Kidney (tissue), 2 donors: ENCODE data around the gene BRI3BP.

DNA sequence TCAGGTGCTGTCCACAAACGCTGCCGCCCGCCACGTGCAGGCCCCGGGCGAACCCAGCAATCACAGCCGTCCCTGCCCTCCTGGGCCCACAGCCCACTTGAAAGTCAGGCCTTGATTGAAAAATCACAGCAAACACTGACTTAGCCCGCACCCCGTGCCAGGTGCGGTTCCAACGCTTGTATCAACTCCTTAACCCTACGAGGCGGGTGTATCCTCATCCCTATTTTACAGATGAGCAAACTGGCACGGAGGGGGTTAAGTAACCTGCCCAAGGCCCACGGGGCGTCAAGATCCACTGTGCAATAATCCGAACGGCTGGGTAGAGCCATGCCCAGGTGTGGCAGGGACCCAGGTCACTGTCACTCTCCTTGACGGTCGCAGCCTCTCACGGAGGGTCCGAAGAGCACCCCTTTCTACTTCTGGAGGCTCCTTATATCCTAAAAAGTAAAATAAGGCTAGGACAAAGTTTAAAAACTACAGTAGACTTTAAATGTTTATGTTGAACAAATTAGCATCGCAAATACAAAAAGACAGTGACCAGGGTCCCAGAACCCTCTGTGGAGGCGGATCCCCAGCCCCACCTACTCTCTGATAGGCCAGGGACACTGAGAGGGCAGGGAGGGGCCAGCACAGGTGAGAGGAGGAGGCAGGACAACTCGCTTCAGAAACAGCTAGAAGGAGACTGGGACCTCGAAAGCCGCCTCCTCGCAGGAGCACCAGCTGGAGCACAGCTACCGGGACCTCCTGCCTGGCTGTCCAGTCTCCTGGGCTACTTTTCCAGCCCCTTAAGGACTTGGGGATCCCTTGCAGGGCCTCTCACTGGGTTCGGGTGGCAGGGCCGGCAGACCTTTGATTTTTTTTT, 788 bp downstream of the DNAH10 start:
- PRO-cap = no peak
- RRBS = 28% methylated on average over 8 of the region's 31 CpGs

DNA sequence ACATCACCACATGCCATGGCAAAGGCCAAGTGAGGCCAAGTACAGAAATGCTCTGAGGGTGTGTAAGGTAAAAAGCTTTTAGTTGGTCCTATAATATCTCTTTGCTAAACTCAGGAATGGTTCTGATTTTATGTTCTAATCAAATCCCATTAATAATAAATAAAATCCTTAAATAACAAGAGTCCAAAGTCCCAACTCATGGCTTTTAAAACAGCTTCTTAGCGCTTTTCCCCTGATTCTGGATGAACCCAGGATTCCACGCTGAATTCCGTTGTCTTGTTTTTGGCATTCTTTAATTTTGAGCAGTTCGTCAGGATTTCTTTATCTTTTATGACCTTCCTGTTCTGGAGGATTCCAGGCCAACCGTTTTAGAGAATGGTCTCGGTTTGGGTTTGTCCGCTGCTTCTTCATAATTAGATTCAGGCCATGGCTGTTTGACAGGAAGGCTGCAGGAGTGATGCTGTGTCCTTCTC, 99.6 kb downstream of the DNAH10 start:
- PRO-cap = no peak
- RRBS = no CpG with 5 or more reads among the region's 7 CpGs

DNA sequence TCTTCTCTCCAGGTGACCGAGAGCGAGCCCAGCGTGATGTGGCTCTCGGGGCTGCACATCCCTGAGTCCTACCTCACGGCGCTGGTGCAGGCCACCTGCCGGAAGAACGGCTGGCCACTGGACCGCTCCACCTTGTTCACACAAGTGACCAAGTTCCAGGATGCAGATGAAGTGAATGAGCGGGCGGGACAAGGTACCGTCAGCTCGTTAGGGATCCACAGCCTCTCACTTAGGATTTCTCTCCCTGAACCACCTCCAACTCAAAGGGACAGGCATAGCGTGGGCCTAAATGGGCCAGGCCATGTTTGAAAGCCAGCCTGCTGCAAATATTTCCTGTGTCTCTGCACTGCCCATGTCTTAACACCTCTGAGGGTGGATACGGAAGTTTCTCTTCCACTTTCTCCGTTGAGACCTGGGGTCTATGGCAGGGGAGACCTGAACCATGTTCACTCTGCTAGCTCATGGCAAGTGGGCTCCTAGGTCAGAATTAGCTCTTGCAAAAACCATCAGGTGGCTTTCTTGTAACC, 39.2 kb downstream of the CCDC92 start:
- PRO-cap = no peak
- RRBS = no CpG with 5 or more reads among the region's 16 CpGs

DNA sequence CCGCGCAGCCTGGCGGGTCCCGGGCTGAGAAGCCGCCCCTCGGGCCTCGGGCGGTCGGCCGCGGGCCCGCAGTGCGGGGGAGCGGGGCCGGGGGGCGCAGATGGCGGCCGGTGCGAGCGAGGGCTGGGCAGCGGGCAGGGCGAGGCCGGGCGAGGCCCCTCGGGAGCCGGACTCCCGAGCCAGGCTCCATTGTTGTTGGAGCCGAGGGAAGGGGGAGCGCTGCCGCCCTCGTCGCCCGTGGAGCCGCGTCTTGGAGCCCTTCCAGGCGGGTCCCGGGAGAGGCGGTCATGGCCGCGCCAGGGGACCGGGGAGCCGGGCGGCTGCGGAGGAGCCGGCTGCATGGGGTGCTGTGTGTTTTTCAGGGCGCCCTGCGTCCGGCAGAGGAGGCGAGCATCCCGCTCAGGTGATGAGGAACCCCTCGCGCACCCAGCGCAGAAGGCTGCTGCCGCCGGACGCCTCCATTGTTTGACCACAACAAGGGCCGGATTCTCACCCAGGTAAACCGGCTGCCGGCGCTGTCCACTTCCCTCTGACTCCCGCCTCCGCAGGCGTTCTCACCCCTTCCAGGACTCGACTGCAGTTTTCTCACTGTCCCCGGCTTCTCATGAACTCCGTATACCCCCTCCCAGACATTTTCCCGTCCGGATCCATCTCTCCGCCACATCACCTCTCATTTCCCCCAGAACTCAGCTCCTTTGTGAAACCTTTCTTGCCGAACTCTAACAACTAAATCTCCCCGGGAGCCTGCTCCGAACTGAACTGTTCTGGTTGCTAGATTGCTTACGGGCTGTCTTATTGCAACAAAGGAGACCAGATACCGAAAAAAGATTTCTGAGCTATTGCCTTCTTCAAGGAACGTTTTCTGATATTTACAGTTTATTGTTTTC, 752 bp downstream of the ZNF664 start:
- PRO-cap = bidirectional peak, plus-strand start at position 288 of the sequence, minus-strand start at position 245 of the sequence; unidirectional peak, minus-strand start at position 531 of the sequence
- RRBS = 2% methylated on average over 45 of the region's 75 CpGs

- PRO-cap = no peak
- RRBS = no CpG with 5 or more reads among the region's 3 CpGs
Observed at GRCh38 chr12:124180531-124180758, 114.4 kb upstream of the RFLNA start.

DNA sequence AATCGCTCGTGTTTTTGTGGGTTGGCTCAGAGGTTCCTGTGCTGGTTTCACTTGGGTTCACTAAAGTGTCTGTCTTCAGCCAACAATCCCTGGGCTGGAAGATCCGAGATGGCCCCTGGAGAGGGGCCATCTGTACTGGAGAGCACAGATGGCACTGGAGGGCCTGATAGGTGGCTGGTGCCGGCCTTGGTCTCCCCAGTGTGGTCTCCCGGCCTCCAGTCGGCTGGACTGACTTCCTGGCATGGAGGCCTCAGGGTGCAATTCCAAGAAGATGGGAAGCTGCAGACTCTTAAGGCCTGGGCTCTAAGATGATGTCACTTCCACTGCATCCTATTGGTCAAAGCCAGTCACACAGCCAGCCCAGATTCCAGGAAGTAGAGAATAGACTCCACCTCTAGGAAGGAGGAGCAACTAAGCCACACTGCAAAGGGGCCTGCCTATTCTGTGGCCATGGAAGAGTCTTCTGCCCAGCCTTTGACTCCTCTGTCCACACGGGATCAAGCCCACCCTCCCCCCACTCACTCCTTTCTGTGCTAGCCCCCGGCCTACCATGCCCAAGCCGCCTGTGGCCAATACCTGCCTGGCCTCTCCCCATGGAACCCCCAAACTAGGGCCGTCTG, 104.0 kb upstream of the RFLNA start:
- PRO-cap = no peak
- RRBS = no CpG with 5 or more reads among the region's 10 CpGs

DNA sequence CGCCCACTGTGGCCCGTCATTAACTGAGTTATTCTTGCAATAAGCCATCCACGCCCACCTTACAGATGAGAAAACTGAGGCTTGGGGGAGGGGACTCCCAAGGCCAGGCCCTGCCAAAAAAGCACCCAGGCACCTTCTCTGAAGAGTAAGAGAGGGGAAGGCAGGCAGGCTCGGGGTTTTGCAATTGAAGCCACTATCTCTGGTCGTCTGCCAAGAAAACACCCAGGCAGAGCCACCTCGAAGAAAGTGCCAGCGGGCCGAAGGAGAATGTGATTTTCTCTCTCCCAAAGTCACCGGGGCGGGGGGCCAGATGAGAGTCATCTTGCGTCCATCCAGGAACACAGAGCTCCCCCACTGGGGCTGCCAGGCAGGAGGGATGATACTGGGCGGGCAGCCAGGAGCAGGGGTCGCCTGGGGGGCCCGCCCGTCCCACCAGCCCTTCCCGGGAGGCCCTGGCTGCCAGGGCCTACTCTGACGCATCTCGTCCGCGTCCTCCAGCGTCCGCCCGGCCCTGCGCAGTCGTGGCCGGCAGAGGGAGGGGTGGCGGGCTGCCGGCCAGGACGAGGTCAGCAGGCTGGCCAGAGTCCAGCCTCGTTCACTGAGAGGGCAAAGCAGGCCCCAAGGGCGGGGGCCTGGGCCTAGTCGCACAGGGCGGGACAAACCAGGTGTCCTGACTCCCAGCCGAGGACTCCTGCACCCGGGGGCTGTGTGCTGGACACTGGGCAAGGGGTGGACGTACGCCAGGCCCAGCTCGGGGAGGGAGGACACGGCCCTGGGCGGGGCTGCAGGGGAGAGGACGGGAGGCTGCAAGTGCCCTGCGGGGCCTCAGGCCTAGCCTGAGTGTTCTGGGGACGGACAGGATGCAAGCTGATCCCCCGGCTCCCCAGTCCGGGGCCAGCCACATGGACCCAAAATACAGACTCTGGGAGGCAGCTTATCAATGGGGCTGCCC, 74.4 kb downstream of the RFLNA start:
- PRO-cap = unidirectional peak, minus-strand start at position 483 of the sequence
- RRBS = 10% methylated on average over 9 of the region's 45 CpGs

DNA sequence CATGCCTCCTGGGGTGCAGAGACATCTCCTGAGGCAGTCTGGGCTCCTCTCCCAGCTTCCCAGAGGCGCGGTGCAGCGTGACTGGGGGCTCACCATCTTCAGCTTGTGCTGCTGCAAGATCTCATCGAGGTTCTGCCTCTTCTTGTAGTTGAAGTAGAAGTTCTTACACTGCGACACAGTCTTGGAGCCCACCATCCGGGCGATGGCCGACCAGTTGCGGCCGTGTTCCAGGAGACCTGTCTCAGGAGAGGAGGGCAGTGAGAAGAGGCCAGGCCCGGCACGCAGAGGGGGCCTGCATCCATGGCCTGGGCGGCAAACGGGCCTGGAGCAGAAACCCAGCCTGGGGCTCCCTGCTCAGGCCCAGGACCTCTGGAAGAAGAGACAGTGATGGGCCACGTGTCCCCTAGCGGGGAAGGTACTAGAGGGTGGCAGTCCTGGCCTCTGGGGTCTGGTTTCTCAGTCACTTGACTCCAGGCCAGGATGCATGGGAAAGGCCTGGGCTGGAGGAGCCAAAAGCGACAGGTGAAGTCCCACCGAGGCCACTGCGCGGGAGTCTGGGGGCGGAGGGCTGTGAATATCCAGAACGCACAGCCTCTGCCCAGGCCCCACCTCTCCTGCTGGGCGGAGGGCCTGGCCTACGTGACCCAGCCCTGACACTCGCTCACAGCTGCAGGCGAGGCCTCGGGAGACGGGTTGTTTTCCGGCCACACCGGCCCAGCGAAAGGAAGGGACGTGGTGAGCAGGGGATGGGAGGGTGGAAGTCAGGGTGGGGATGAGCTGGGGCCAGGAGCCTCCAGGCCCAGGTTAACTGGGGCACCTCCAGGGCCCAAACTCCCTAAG, 91.0 kb downstream of the RFLNA start:
- PRO-cap = no peak
- RRBS = 91% methylated on average over 6 of the region's 32 CpGs

DNA sequence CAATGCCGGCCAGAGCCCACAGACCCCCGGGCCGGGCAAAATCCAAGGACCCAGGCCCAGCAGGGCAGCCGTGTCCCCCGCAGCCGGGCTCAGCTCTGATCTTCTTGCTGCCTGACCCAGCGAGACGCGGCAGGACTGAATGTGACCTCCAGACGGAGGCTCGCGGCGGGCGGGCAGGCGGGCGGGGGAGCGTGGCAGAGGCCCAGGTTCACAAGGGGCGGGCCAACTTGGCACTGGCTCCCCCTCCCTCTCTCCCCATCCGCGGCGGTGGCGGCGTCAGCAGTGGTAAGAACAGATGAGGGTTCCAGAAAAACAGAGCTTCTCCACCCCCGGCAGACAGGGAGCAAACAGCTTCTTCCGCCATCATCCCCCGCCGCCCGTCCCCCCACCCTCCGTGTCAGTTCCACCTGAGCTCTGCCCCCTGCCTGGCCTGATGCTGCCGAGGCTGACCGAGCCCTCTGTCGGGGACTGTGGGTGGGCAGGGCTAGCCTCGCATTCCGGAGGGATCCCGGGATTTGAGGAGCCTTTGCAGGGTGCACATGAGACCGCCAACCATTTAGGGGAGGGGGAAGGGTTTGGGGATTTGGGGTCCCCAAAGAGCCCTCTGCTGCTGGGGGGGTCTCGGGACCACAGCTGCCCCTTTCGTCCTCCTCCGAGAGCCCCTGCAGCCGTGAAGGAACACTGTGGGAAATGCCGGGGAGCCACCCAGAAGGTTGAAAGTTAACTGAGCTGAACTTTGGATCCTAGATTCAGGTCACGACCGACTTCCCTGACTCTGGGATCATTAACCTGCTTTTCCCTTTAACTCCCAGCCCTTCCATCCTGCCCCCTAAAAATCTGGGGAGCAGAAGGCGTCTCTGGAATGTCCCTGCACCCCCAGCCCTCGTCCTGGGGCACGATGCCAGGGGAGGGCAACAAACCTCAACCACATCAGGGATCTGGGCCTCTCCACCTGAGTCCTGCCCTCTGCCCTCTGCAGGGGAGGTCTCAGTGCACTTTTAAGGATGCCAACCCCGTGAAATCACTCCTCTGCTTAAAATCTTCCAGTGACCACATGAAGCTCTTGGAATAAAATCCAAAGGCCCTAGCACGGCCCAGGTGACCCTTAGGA, 94.6 kb downstream of the RFLNA start:
- PRO-cap = bidirectional peak, plus-strand start at position 258 of the sequence, minus-strand start at position 137 of the sequence; unidirectional peak, minus-strand start at position 381 of the sequence
- RRBS = 7% methylated on average over 5 of the region's 48 CpGs

GRCh38 chr12:124403302-124404590, 108.9 kb downstream of the RFLNA start:
- PRO-cap = no peak
- RRBS = 70% methylated on average over 10 of the region's 33 CpGs

- PRO-cap = no peak
- RRBS = 83% methylated on average over 4 of the region's 27 CpGs
Observed at GRCh38 chr12:124486304-124486939, 81.0 kb downstream of the NCOR2 start.

DNA sequence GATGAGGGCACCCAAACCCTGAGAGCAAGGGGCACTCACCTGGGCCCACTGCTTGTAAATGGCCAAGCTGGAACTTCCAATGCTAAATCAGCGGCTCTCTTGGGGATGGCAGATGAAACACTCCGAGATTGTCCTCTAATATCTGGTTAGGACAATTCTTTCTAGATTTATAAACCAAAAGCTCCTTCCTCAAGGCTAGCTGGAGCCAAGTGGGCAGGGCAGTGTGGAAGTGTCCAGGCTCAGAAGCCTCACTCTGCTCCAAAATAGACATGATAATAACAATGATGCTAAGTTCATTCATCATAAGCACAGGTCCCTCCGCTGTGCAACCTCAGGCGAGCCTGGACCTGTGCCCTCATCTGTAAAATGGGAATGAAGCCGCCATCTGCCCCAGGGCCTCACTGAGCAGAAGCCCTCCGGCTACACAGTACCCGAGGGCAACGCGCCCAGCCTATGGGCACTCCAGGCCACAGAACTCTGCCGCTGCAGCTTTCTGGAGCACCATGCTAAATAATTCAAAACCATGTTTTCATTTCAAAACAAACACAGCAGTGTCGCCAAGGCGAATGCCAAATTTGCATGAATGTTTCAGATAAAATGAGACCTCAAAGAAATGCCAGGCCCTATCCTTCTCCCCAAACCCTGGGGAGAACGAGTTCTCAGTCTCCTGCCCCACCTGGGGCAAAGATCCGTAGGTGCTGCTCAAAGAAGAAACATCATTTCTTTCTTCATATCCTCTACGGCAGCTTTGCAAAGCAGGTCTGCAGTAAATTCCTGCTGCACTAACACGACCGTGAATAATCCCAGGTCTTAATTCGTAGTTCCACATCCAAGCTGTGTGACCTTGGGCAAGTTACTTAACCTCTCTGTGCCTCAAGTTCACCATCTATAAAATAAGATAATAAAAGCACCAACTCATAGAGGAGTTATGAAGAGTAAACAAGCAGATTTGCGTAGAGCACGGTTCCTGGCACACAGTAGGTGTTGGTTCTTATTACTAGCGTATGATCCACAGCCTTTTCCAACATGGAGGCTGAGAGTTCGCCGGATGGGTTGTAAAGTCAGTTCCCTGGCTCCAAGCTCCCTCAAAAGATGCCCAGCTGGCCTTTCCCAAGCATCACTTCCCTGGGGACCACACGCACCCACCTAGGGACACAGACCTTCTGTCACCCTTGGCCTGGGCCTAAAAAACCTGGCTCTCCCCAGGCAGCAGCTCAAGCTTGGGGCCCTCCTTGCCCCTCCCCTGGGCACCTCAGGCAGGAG, 3.9 kb downstream of the NCOR2 start:
- PRO-cap = no peak
- RRBS = no CpG with 5 or more reads among the region's 24 CpGs

DNA sequence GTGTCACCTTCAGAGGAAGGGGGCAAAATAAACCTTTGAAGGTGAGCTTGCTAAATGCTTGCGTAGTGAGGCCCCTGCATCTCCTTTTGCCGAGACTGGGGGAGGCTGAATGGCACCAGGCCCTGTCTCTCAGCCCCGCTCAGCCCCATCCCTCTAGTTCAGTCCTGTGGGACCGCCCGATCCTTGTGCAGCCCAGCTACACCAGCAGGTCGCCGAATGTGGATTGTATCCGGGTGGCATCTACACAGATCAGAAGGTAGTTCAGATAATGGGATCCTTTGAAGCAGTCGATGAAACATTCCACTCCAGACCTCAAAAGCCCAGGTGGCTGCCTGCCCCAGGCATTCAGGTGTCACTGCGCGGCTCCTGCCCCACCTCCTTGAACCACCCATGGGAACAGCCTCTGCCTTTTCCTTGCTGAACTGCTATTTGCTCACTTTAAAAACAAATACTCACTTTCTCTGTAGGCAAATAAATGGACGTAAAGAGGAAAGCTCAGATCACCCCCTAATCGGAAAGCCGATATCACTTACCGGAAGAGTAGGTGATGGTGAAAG, 100.2 kb upstream of the NCOR2 start:
- PRO-cap = no peak
- RRBS = 72% methylated on average over 1 of the region's 15 CpGs

DNA sequence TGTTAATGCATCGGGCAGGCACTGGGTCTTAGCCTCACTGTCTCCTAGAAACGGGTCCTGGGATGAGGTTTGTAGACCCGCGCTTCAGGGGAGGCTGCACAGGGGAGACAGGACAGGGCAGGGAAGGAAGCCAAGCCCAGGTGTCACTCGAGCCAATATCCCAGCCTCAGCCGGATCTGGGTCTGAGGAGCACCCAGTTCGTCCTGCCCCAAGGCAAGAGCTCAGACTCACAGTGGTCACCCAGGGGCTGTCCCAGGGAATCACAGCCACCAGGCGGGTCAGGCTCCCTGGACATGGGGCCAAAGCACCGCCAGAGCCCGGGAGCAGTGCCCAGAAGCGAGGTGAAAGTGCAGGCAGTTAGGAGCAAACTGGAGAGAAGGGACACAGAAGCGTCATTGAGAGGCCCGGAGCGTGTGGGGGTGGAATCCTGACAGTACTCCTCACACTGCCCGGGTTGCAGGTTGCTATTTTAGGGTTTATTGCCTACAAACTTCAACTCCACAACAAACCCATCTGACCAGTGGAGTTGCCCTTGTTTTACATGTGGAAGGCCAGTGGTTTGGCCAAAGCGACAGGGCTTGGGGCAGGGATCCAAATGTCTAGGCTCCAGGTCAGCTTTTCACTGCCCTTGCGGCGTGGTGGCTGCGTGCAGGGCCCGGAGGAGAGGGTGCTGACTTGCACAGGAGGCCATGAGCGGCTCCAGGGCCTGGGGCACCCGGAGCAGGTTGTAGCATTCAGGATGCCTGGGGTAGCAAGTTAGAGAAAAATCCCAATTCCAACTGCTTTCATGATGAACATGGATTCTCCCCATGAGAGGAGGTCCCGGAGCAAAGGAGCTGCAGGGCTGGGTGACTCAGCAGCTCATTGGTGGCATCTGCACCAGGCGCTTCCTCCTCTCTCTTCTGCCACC, 112.2 kb upstream of the NCOR2 start:
- PRO-cap = no peak
- RRBS = 49% methylated on average over 8 of the region's 24 CpGs

GRCh38 chr12:124680859-124681080, 113.4 kb upstream of the NCOR2 start:
- PRO-cap = no peak
- RRBS = no CpG with 5 or more reads among the region's 5 CpGs

GRCh38 chr12:124699854-124700347, 132.5 kb upstream of the NCOR2 start:
- PRO-cap = no peak
- RRBS = no CpG with 5 or more reads among the region's 16 CpGs

- PRO-cap = unidirectional peak, plus-strand start at chr12:124786786
- RRBS = 89% methylated on average over 7 of the region's 31 CpGs
Observed at GRCh38 chr12:124786118-124787008, 77.3 kb downstream of the SCARB1 start.

GRCh38 chr12:124904601-124905542, 9.6 kb downstream of the UBC start:
- PRO-cap = no peak
- RRBS = no CpG with 5 or more reads among the region's 24 CpGs

DNA sequence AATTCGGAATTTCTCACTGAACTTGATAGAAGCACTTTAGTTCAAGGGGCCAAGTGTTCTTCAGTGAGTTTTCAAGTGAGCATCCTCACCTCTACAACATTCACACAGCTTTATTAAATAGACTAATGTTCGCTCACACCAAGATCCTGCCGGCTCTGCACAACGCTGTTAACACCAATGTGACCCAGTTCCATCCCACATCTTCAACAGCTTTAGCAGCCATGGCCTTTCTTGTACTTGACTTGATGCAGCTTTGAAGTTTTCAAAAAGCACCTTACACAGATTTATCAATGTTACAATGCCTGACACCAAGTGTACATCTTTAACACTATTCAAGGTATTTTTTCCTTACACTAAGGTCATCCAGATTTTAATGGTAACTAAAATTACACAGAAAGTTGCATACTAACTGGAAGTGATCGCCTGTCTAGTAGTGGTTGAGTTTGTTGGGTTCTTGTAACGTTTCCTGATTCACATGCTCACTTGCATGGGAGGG, 4.4 kb downstream of the UBC start:
- PRO-cap = unidirectional peak, minus-strand start at position 98 of the sequence
- RRBS = no CpG with 5 or more reads among the region's 6 CpGs

DNA sequence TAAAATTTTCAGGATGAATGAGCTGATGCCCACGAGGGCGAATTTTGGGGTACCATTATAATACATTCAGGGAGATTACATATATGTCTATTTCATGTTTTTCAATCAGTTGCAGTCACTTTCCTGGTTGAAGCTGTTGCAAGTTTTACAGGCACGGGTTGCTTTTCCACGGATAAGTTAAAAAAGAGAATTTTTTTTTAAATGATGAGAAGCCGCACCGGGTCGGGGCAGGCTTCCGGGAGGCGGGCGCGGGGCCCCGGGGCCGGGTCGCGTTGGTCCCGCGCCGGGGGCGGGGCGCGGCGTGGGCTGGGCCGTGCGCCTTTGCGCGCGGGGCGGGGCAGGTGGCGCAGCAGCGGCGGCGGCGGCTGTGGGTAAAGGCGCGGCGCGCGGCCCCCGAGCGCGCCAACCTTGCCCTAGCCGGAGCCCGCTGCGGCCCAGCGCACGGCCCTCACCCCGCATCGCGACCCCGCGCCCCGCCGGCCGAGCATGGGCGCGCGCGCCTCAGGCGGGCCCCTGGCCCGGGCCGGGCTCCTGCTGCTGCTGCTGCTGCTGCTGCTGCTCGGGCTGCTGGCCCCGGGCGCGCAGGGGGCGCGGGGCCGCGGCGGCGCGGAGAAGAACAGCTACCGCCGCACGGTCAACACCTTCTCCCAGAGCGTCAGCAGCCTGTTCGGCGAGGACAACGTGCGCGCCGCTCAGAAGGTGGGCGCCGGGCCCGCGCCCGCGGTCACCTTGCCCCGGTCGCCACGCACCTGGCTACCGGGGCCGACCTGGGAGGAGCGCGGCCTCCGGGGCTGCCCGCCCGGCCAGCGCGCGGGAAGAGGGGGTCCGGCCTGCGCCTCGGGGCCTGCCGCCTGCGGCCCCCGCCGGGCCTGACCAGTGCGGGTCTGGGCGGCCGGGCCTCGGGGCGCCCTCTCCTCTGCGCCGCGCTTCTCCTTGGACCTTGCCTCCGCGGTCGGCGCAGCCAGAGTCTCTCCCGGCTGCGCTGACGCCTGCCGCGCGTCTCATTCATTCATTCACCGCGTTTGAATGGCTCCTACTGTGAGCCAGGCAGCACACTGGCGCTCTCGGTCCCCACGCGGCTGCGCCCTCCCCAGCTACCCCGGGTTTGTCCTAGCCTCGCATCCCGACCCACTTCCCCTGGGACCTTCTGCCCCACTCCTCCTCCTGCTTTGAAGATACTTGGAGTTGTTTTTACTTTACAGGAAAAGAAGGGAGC, at the start of gene BRI3BP:
BRI3BP (plus strand) TSS at position 341 of the 1,216 bp plus-strand sequence.
- PRO-cap = bidirectional peak, plus-strand start at position 349 of the sequence, minus-strand start at position 248 of the sequence
- RRBS = 1% methylated on average over 53 of the region's 136 CpGs